ENCODE measurements around a stretch of chr20.

DNA sequence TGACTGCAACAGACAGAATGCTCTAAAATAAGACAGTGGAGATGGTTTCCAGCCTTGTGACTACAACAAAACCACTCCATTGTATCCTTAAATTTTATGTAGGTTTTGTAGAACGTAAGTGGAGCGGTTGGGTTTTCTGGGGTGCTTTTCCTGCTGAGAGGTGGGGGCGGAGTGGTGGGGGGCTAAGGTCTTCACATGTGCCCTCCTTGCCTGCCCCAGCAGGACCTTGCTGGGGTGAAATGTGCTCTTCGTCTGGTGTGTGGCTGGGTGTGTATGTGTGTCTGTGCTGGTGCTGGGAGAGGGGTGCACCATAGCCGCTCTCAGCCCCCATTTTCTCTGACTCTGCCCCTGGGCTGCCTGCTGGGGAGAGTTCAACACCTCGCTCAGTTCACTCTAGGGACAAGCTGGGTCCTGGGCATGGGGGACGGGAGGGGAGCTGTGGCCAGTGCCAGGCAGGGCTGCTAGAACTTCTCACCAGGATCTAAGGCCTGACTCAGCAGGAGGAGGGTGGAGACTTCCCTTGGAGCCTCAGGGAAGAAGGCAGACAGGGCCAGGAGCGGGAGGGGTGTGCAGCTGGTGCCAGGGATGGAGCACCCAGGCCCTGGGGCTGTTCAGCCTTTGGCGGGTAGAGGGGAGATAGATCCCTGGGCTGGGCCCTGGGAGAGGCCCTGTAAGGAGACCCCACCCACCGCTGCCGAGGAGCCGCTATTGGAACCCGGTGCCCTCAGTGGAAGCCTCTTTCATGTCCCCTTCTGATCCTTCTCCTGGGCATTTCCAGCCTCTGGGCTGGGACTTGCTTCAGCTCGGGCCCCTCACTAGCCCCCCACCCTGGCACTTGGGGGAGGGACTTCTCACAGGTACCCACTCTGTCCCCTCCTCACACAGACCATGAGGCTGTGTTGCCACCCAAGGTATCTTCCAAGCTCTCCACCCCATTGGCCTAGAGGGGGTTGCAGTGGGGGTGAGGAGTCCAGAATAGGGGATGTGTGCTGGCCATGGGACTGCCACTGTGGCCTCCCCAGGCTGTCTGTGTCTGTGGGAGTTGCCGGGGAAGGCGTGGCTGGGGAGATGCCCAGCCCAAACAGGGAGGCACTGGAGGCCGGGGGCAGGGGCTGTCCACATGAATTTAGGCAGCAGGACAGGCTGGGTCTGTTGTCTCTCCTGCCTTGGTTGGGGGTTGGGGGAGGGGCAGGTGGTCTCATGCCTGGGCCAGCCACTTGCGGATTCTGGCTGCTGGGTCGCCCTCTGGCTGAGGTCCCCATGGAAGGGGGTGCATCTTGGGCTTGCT, 4.6 kb downstream of the SOX18 start:
- RRBS = 14% methylated on average over 3 of the region's 19 CpGs

- RRBS = no CpG with 5 or more reads among the region's 18 CpGs
These were observed 7.2 kb downstream of the TCEA2 start for GRCh38 chr20:64070259-64070603.

- RRBS = no CpG with 5 or more reads among the region's 11 CpGs
These were observed 2.2 kb downstream of the RGS19 start for GRCh38 chr20:64076980-64077704.